Mammary microvascular endothelial cell (primary cell): ENCODE measurements around a stretch of chr2.

- RAMPAGE, long total RNA, result no peak
Measured at GRCh38 chr2:45691119-45692059, 39.9 kb downstream of the PRKCE start.

GRCh38 chr2:45778825-45779187 is 127.3 kb downstream of the PRKCE start:
- RAMPAGE, long total RNA, result no peak

DNA sequence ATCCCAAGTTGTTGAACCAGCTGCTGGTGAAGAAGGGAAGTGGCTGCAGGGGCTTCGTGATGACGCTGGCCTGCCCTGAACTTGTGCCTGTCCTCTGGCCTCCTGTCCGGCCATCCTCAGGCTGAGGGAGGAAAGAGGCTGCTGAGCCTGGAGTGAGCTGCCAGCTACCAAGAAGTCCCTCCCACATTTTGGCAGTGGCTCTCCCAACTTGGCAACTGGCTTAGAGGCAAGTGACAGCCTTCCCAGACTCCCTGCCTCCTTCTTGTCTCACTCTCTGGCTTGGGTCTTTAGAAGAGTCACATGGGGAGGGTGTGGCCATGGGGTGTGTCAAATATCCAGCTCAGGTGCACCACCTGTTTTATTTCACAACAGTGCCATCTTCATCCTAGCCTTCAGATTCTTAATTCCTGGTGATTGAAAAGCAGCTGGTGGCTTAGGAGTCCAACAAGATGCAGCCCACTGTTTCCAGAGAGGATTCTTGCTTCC is 222.9 kb downstream of the PRKCE start:
- RAMPAGE, long total RNA, result no peak

DNA sequence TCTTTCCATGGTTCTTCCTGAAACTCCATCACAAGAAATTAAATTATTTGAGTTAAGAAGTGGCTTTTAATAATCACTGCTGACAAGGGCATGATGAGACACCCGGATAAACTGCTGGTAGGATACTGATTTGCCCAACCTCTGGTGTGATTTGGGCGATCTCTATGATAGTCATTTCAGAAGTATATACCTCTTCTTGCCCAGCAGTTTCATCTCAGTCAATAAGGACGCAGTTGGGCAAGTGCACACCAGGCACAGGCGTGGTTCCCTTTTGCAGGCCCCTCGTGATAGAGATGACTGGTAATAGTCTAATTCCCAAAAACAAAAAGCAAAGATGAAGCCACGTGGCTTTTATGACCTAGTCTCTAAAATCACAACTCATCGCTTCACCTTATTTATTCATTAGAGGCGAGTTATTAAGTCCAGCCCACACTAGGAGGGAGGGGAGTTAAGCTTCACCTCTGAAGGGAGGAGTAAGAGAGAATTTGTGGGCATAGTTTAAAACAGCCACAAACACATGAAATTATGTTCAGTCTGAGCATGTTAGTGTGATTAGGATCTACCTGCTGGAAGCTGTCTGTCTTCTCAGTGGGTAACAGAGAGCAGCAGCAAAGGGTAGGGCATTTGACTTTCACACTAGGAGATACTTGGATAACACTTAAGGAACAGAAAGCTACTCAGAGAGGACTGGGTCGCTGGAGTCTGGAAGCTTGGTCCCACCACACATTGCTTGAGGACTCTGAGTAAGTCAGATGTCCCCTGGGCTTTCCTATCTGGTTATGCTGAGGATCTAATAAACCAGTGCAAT is 246.5 kb downstream of the PRKCE start:
- RAMPAGE, long total RNA, result no peak

- RAMPAGE, long total RNA, result no peak
Measured at GRCh38 chr2:45938275-45938774, 286.9 kb downstream of the PRKCE start.

- RAMPAGE, long total RNA, result no peak
Measured at GRCh38 chr2:46097583-46098288, 199.5 kb upstream of the EPAS1 start.

DNA sequence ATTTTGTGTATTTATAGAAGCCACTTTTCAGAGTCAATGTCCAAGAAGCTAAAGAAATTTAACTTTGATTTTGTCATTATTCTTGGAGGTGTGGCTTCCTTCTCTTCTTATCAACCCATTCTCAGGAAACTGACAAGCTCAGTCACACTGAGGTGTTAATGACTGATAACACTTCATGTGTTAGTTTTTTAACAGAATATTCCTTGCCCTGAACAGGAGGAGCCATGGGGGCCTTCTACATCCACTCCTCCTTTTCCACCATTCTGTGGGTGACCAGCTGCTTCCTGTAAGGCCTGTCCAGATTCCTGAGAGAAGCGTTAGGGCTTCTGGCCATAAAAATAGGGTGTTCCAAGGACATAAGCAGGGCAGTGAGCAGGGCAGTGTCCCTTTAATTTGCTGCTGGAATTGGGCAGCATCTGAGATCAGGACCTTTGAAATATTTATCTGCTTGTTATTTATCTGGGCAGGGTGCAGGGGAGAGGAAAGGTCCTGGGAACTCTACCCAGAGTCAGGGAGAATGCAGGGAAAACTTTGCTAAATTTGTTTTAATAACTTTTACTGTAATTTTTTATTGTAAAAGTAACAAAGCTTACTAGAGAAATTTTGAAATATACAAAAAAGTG is 37.8 kb upstream of the EPAS1 start:
- RAMPAGE, long total RNA, result no peak

DNA sequence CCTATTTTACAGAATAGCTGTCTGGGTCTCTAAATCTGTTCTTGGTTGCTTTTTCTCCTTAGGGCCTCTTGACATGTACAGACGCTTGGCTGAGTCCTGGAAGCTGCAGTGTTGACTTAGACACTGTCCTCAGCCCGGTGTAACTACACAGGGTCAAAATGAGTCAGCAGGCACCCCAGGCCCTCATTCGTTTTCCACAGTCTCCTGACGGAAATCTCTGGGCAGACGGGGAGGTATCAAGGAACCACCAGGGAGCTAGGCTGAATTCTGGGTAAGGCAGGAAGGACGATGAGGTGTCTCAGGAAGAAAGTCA is 24.0 kb upstream of the EPAS1 start:
- RAMPAGE, long total RNA, result no peak

DNA sequence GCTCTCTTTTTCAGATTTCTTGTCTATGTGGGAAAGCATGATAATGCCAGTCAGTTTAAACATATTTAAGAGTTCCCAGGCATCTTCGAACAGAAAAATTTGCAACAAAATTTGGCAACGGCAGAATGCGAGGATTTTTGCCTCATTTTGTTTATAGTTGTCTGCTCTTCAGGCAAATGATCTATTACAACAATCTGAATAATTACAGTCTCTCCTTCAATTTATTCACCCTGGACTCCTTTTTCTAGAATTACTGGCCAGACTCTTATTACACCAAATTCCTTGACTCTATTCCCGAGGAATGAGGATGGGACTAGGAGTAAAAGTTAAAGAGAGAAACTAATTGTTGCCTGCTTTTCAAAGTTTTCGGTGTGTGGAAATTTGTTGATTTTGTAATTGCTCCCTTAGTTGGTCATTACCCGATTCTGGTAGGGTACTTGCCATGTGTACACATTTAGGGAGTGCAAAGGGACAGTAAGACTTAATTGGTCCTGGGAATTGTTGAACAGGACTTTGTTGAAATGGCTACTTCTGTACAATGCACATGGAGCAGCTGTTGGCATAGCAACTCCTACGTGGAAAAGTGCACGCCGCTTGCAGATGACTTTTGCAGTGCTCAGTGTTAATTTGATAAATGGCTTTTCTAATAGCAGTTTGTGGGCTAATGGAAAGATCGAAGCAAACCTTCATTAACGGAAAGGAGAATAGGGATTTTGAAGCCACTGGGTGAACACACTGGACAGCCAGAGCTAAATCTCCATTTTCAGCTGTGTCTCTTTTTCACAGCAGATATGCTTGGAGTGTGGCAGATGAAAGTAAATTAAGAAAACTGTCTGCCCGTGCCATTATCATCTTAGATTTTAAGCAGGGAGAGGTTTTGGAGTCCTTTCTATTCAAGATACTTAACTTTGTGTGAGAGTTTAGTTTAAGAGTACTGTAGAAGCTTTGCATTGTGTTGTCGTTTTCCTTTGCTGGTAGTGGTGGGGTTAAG is 22.9 kb downstream of the EPAS1 start:
- RAMPAGE, long total RNA, result no peak

DNA sequence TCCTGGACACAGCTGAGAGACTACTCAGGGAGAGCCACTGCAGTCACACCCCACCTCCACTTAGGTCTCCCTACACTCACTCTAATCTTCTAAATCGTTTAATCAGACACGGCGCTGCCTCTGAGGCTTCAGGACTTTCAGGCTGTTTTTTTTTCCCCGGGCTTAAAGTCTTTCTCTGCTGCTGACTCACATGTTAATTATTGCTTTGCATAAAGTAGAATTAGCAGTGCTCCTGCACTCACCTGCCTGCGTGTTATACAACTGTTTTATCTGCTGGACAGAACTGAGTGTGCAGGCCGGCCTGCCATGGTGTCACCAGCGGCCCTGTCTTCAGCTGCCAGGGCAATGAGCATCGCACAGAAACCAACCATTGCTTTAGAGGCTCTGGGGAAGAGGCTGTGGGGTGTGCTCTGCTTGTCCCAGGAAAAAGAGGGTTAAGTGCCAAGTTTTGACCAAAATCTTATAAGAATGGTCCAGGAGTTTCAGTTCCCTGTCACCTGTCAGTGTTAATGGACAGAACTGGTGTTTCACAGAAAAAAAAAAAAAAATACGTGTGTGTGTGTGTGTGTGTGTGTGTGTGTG is 34.6 kb downstream of the EPAS1 start:
- RAMPAGE, long total RNA, result no peak

DNA sequence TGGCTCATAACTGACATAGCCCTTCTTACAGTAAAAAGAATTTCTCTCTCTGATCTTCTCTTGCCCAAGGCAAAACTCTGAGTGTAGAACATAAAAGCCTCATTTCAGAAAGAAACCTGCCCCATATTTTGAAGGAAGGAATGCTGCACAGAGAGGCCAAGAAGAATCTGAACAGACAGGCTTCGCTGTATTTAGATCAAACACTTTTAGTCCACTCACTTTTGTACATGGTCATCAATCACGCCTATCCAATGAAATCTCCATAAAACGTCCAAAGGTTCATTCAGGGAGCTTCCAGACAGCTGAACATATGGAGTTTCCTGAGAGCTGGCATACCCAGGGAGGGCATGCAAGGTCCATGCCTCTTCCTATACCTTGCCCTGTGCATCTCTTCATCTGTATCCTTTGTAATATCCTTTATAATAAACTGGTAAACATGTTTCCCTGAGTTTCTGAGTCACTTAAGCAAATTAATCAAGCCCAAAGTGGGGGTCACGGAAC is 119.6 kb downstream of the EPAS1 start:
- RAMPAGE, long total RNA, result no peak

DNA sequence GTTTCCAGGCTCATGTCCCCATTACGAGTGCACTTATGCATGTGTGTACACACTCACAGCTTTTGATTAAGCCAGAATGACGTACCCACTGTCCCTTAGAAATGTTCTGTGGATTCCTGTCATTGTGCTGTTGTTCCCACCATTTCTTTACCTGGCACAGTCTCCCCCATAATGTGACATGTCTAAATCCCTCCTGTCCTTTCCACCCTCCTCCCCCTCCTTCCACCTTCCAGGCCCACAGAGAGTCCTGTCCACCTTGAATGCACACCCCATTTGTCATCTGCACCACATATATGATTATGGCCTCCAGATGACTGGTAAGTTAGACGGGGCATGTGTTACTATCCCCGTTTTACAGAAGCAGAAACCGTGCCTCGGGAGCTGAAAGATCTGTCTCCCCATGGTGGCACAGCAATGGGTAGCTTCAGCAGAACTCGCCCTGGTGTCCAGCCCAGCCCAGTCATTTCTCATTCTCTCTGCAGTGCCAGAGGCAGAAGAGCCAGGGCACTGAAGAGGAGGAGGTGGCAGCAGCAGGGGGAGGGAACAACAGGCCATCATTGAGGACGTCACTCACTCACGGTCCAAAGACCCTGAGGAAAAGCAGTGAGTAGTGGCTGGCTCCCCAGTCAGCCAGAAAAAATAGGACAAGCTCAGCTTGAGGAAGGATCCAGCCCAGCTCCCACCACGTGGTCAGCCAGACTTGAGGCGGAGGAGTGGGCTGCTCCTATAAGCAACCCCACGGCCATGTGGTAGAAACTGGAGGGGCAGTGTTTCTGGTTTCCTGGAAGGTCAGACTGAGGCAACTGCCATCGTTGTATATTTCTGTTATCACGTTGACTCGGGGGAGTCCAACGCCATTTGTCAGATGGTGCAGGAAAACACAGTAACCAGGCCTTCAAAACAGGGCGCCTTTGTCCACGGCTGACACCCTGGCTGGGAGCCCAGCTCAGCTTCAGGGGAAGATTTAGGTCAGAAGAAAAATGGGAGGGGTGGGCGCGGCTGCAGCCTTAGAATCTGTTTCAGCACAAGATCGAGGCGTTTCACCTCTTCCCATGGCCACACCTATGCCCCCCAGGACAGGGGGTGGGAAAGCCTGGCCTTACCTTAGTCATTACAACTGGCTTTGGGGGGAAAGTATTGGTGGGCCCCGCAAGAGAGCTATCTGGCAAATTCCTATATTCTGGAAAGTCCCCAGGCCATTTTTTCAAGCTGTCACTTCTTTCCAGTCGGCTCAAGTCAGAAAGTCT is 82.0 kb upstream of the RHOQ start:
- RAMPAGE, long total RNA, result no peak

DNA sequence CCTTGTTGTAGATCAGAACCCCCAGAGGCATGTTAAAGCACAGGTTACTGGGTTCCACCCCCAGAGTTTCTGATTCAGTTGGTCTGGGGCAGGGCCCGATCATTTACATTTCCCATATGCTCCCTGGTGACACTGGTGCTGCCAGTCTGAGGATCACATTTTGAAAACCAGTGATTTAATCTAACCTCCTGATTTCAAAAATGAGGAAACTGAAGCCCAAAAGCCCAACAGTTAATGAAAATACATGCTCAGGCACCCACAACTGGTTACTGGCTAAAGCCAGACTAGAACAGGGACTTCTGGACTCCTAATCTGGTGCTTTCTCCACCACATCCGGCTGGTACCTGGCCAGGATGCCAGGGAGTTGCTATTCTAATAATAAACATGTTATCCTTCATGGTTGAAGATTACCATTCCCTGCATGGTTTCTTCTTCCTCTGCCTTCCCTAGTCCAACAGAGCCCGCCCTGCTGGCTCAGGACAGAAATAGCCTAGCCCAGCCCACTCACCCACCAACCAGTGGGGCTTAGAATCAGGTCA is 35.6 kb upstream of the SOCS5 start:
- RAMPAGE, long total RNA, result no peak

GRCh38 chr2:46873540-46873968 is 42.1 kb downstream of the MCFD2 start:
- RAMPAGE, long total RNA, result no peak

GRCh38 chr2:46984117-46984530 is 43.1 kb downstream of the TTC7A start:
- RAMPAGE, long total RNA, result no peak

DNA sequence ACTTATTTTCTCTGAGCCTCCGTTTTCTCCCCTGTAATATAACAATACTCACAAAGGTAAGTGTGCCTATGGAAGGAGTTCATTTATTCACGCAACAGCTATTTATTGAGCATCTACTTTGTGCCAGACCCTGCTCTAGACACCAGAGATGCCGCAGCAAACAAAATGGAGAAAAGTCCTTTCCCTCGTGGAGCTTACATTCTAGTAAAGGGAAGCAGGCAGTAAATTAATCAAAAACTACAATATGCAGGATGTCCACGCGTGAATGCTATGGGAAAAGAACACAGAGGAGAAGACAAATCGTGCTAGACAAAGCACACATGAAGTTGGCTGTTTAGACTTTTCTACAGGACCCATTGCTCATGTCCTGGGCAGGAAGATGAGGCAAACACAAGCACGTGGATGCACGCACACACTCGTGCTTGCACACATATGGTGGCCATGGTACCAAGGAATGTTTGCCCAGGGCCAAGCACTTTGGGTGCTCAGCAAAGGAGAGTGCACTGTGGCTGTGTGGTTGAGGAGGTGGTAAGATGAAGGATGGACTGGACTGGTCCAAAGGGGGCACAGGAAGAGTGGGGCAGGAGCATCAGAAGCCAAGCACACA is 54.7 kb downstream of the TTC7A start:
- RAMPAGE, long total RNA, result no peak

DNA sequence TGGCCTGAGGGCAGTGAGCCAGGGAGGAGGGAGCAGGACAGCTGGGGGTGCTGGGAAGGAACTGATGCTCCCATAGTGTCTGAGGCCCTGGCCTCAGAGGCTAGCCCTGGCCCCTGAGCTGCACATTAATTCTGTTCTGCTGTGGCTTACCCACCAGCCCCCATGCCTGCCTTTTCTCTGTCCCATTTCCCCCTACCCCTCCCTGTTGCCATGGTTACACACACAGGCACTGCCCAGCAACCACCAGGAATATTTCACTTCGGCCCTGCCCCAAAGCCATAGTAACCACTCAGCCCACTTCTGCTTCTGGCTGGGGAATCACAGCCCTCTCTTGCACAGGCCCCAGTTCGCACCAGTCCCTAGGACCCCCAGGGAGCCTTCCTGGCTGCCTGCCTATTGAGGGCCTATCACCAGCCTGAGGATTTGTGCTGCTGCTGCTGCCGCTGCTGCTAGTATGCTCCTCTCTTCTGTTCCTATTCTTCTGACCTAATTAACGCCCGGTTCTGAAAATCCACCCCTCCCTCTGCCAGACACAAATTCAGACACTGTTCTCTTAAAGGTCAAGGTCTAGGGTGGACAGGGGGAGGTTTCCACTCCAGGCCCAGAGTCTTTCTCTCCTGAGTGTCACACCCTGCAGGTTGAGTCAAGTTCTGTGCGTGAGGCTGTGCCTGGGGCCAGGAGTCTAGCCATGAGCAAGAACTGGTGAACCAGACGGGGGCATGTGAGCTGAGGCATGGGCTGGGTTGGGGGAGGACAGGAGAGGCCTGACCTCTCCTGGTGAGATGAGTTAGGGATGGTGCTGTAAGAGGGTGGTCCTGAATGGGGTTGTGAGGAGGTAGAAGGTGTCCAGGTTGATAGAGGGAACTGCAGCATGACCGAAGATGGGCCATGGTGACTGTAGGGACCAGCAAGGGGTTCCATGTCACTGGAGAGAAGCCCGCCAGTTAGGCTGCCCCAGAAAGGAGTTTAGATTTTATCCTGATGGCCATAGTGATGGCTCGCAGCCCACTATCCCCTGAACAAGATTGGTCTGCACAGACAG is 61.9 kb downstream of the TTC7A start:
- RAMPAGE, long total RNA, result no peak

DNA sequence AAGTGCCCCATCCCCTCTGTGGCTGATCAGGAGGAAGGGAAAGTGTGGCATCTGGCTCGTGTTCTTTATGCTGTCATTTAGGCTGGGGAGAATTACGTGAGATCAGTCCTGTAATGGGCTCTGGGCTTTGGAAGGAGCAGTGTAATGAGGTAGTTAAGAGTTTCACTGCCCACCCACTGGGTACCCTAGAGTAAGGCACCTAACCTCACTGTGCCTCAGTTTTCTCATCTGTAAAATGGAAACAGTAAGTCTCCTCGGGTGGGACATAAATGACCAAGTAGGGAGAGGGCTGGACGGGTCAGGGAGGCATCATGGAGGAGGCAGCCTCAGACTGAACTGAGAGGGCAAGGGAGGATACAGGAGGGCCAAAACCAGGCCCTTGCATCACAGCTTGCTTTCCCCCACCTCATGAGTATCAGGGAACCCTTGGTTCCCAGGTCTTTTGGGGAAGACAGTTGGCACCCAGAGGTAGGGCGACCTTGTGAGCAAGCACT is 71.9 kb downstream of the TTC7A start:
- RAMPAGE, long total RNA, result no peak

- RAMPAGE, long total RNA, result no peak
Measured at GRCh38 chr2:47014177-47015295, 73.5 kb downstream of the TTC7A start.

GRCh38 chr2:47015655-47016240 is 74.7 kb downstream of the TTC7A start:
- RAMPAGE, long total RNA, result no peak